Measurements from ENCODE around the genes RAB19 and DENND2A.

DNA sequence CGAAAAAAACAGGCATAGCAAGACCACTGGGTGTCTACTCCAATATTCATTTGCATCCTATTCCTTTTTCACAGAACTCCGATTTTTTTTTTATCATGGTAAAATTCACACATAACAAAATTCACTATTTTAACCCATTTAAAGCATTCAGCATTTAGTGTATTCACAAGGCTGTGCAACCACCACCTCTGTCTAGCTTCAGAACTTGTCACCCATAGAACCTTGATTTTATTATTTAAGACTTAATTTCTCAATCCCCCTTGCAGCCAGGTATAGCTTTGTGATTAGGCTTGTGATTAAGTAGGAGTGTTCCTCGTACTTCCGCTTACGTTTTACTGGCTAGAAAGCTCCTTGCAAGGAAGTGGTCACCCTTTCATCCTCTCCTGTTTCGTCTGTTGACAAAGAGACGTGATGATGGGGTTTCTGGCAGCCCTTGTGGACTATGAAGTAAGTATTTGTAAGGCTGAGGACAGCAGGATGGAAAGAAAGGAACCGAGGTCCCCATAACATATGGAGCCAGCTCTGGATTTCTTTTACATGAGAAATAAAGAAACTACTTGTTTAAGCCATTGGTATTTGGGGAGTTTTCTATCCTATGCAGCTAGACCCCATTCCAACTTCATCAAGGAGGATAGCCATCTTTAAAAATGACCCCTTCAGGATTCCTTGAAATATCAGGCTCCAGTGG, 86.5 kb upstream of the KDM7A start:
- RRBS = no CpG with 5 or more reads among the region's 8 CpGs

DNA sequence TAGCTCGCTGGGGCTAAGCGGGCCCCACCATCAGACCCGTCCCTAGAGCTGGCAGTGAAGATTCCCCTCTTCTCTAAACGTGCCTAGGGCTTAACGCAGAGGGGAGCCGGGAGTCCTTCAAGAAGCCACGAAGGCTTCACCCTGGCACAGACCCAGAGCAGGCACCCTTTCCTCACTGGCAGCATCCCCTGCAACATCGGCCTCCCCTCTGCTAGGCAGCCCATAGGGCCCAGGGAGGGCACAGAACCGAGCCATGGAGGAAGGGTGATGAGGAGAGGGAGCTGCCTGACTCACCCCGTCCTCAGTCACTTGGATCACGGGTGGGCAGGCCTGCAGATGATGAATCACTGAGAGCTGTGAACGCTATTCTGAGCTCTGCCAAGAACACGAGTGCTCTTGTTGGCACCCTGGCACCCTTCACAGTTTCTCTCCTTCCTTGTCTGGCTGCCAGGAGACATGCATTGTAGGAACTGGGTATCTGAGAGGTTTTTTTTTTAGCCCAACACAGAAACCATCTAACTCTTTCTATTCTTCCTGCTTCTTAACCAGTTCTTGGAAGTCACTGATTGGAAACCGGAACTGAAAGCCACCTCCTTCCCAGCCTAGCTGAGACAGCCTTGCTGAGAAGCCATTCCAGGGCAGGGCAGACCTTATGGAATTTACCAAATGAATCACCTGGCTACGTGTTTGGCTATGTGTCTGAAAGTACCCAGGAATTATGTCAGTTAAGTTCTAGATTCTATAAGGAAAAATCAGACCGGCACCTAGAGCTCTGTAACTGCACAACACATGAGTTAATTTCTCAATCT, 82.2 kb downstream of the SLC37A3 start:
- RRBS = no CpG with 5 or more reads among the region's 16 CpGs

DNA sequence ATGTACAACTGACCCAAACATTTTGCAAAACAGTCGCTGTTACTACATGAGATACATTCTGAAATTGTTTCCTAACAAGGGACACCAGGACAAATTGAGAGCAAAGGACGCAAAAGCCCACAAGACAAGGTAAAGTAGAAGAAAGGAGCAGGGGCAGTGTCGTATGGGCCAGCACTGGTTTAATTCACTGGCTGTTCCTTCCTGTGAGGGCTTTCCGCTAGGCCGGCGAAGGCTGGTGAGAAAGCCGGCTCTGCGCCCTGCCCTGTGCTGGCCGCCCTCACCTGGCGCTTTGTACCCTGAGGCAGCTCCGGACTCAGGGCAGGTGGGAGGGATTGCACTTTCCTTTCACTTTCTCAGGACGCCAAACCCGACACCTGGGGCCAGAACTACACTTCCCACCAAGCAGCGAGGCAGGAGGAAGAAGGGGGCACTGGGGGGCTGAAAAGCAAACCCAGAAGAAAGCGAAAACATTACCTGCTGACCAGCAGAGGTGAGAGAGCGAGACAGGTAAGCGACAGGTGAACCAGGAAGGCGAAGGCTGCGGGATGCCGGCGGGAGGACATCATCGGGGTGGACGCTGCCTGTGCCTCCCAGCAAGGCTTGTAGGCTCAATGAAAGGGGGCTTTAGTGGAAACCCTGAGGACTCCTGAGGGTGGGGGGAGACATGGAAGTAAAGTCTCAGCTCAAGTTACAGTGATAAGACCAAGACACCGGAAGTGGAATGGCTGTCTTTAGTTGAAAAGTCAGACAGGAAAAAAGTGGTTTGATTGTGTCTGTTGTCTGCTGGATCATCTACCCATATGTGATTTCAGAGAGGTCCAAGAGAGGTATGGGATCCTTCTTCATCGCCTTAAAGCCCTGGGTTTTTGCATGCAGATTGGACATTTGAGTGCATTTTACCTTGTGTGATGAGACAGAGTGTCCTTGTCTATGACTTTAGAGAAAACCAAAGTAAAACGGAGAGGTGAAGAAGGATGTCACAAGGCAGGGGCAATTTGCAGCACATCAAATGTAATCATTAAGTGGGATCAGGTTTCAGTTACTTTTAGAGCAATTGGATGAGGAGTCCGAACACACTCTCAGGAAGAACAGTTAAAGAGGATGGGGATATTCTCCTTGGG, at the start of gene RAB19:
Gene RAB19 (plus strand): TSS at position 348 of the 1,121 bp plus-strand sequence.
- RRBS = 24% methylated on average over 2 of the region's 27 CpGs

GRCh38 chr7:140443809-140444294, 35.5 kb downstream of the MKRN1 start:
- RRBS = no CpG with 5 or more reads among the region's 7 CpGs

DNA sequence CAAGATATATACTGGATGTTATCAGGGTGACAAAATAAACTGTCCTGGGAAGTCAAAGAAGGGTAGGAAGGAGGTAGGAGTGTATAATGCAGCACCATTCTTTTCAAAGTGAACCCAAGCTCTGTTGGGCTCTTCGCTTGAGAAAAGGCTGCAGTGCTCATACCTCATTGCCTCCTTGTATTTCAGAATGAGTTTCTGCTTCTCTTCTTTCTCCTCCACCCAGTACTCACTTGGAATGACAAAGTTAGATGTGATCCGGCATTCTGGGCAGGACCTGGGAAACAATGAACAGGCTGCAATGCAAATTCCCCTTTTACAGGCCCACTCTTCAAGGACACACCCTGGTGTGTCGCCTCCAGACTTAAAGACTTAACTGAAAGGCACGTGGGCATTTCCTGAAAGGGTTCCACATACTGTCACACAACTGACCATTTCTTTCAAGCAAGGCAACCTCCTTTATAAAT, 23.6 kb downstream of the MKRN1 start:
- RRBS = no CpG with 5 or more reads among the region's 4 CpGs

DNA sequence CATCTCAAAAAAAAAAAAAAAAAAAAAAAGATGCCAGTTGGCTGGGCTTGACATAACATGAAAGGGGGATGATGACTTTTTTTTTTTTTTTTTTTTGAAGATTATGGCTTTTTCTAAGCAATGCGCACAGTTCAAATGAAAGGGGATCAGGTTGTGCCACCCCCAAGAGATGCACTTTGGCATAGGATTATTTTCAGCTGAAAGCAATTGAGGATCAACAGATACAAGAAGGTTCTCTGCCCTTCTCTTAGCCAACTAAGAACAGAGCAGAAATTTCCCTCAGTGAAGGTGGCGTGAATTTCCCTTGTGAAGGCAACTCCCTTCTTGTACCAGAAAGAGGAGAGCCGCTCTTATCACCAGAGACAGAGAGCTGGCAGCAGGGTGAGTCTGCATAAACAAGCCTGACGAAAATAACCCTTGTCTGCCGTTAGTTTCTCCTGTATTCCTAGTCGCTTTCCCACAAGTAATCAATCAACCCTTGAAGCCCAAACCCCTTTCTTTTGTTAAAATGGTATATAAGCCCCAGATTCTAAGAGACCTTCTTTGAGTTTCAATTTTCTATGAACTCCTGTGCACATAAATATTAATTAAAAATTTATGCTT, 28.6 kb upstream of the MKRN1 start:
- RRBS = no CpG with 5 or more reads among the region's 6 CpGs

DNA sequence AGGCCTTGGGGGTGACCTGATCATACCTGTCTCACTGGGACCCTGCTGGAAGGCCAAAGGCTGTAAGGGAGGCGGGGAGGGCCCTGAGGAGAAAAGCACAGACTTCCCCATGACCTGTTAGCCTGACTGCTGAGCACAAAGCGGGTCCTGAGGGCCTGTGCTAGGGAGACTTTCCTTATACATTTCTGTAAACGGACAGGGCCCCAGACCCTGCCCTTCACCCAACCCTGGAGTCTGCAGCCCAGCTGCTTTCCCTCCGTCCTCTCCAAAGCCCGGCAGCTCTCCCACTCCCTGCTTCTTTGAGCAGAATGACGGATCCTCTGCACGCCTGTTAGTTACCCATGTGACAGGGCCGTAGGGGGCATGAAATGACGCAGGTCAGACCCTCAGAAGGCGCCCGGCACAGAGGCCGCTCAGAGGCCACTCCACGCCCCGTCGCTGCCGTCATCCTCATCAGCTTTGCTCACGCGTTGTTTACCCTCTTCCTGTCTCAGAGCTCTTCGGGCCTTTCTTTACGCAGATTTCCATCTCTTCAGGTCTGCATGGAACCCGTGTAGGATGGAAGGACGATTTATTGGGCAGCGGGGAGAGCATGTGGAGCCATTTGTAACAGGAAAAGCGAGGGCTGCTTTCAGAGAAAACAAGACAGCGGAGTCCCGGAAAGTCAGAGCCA, 60.1 kb upstream of the MKRN1 start:
- RRBS = 80% methylated on average over 1 of the region's 26 CpGs

- RRBS = 56% methylated on average over 45 of the region's 96 CpGs
These were observed at the start of gene DENND2A for GRCh38 chr7:140640691-140641831. DENND2A (minus strand) TSS chr7:140640813.

GRCh38 chr7:140719783-140720223, 23.3 kb downstream of the NDUFB2 start:
- RRBS = no CpG with 5 or more reads among the region's 5 CpGs

DNA sequence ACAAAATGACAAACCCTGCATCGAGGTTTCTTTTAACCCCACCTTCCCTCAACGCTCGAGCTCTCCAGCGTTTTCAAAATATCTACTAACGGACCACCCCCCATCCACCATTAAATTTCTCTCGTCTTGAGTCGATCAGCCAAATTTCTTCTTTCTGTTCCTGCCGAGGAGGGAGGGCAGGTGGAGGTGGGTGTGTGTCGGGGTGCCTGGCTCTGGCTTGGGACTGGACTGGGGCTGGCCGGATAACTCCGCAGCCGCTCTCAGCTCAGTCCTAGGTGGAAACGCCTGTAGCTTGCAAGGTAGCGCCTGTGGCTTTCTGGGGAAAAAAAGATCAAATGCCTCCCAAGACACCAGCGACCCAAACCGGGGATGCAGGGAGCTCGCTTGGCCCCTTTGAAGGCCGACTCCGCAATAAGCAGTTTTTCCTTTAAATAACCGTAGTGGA, 2.0 kb upstream of the TMEM178B start:
- RRBS = no CpG with 5 or more reads among the region's 20 CpGs

- RRBS = no CpG with 5 or more reads among the region's 8 CpGs
These were observed 227.7 kb downstream of the TMEM178B start for GRCh38 chr7:141301513-141302000.

- RRBS = no CpG with 5 or more reads among the region's 4 CpGs
These were observed 15.8 kb upstream of the AGK start for GRCh38 chr7:141535303-141535888.

DNA sequence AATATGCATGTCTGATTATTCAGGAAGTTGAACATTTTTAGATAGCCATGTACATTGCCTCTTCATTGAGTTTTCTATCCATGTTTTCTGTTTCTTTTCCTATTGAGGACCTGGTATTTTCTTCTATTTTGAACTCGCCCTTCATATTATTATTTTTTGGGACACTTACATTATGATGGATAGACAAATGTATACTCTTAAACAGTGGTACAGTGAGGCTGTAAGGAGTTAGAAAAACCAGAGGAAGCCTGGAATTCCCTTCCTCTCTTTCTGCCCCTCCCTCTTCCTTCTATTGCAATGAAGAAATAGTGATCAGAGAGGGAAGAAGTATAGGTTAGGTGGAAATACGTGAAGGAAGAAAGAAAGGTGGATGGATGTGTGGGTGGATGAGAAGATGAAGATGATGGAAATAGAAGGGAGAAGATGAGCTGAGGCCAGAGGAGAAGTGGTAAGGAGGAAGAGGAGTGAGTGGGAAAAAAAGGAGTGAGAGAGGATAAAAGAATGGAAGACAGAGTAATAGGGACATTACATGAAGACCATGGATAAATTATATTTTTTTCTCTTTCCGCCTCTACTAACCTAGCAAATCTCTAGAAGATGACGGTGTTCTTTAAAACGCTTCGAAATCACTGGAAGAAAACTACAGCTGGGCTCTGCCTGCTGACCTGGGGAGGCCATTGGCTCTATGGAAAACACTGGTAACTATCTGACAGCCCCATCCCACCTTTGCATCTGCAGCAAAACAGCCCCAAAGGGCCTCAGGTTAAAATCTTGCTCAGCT, 3.9 kb downstream of the AGK start:
- RRBS = no CpG with 5 or more reads among the region's 6 CpGs

- RRBS = no CpG with 5 or more reads among the region's 5 CpGs
These were observed 66.5 kb upstream of the PRSS58 start for GRCh38 chr7:142324273-142324882.

- RRBS = no CpG with 5 or more reads among the region's 7 CpGs
These were observed 225.0 kb upstream of the PRSS58 start for GRCh38 chr7:142482768-142483253.

GRCh38 chr7:142528802-142529477, 220.3 kb upstream of the PRSS1 start:
- RRBS = no CpG with 5 or more reads among the region's 11 CpGs

DNA sequence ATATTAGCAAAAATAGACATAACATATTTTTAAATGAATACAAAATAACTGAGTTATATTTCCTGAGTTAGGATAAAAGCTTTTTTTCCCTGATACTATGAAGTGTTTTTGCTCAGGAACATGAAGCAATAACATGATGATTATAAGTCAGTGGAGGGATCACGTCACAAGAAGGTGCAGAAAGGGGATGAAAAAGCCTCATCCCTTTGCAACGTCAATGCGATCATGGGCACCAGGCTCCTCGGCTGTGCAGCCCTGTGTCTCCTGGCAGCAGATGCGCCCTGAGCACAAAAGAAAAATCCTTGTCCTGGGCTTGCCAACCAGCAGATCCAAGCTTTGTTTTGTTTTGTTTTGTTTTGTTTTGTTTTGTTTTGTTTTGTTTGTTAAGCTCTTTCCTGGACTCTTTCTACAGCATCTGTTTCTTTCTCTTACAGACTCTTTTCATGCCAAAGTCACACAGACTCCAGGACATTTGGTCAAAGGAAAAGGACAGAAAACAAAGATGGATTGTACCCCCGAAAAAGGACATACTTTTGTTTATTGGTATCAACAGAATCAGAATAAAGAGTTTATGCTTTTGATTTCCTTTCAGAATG, 103.4 kb upstream of the PRSS1 start:
- RRBS = no CpG with 5 or more reads among the region's 6 CpGs

DNA sequence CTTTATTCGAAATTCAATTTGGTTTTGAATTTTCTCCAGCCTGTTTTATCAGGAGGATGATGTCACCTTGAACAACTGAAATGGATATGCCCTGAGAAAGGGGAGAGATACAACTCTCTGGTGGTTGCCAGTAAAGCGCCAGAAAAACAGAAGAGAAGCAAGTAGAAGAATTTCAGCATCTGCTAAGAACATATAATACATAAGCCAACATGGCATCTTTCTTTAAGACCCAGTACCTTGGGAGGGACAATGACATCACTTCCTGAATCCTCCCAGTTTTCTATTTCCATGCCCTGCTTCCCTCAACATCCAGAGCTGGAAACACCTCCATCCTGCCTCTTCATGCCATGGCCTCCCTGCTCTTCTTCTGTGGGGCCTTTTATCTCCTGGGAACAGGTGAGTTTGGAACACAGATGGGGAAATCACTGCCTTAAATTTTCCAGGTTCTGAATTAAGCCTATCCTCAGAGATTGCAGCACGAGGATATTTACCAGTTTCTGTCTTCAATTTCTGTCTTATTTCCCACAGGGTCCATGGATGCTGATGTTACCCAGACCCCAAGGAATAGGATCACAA, 92.8 kb upstream of the PRSS1 start:
- RRBS = no CpG with 5 or more reads among the region's 3 CpGs

- RRBS = no CpG with 5 or more reads among the region's 6 CpGs
These were observed 37.6 kb upstream of the PRSS1 start for GRCh38 chr7:142711735-142712049.

All from CMK (cell line).